Diencephalon (tissue), 2 donors: ENCODE data around the gene ABCA10.

GRCh38 chr17:68205606-68206295, 42.1 kb upstream of the AMZ2 start:
- RAMPAGE, long total RNA, result no peak

GRCh38 chr17:68206296-68206601, 41.6 kb upstream of the AMZ2 start:
- RAMPAGE, long total RNA, result no peak

DNA sequence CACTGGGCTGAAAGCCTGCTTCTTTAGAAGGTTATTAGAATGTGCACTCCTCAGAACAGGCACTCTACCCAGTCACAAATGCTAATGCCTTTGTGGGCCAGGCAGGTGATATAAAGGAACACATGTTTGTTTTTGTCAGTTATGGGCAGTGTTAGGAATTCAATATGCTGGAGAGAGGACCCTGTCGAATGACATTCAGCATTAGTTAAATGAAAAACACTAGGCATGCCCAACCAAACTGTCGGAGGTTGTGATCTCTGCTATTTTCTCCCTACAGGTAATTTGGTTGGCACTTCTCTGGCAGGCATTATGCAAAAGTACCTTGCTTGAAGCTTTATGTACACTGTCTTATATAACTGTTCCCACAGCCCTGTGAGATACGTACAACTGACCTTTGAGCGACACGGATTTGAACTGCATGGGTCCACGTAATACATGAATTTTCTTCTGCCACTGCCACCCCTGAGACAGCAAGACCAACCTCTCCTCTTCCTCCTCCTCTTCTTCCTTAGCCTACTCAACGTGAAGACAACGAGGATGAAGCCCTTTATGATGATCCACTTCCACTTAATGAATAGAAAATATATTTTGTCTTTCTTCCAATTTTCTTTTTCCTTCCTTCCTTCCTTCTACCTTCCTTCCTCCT, 77.6 kb downstream of the WIPI1 start:
- RAMPAGE, long total RNA, result no peak

DNA sequence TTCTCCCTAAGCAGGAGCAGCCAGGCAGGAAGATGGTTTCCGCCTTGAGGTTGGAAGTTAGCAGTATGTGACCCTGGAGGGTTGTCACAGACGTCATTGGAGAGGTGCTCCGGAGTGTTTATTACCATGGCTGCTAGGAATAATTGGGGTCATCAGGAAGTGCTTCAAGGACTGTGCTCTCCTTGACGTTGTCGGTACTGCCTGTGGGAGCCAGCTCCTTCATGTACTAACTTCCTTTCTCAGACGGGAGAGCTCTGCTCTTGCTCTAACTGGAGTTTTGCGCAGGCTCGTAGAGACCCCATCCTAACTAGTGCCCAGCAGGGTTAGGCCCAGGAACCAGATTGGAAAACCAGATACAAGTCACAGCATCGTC, 60.4 kb downstream of the WIPI1 start:
- RAMPAGE, long total RNA, result no peak

- RAMPAGE, long total RNA, result no peak
These were observed 23.3 kb downstream of the WIPI1 start for GRCh38 chr17:68433981-68434389.

GRCh38 chr17:68444315-68444888, 12.9 kb downstream of the WIPI1 start:
- RAMPAGE, long total RNA, result no peak

DNA sequence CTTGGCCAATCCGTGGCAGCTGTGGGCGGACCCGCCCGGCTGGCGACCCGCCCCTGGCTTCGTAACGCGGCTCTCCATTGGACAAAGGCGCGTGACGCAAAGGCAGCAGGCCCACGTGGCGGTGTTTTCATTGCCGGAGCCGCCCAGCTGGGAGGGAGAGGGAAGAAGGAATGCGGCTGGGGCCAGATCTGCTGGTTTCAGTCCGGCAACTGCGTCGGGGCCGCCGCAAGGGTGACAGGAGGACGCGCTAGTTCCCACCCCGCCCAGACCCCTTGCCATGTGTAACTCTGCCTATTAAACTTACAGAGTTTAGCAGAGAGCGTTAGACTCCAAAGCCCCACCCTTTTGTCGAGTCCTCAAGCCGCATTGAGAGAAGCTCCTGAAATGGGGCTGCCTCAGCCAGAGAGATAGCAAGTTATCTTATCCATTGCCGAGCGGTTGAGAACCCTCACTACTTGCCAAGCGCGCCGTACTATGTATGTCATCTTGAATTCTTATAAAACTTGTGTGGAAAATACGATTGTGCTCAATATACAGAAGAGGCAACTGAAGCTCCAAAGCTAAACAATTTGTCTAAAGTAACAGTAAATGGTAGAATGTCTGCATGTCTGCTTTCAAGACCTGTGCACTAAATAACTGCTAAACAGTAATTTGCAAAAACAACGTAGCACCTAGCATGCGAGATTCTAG, 584 bp upstream of the WIPI1 start:
- RAMPAGE, long total RNA, result no peak

DNA sequence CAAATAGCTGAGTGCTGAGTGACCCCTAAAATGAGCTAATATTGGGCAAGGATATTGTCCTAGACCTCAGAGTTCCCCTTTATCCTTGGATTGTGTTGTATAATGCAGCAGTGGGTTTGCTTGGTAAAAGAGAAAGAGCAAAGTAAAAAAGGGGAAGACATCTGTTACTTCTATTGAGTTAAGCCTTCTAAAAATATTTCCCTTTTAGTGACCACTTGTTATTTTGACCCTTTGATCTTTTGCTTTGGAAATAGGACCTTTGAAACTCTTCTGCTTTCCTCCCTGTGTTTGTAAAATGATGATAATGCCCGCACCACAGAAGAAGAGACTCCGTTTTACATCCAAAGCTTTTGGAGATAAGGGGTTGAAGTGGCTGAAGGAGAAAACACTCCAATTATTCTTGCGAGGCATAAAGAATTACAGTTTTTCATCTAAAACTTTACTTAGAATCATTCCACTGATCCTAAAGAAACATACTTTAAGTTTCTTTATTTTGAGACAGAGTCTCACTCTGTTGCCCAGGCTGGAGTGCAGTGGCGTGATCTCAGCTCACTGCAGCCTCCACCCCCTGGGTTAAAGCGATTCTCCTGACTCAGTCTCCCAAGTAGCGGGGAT, 26.9 kb upstream of the PRKAR1A start:
- RAMPAGE, long total RNA, result no peak

DNA sequence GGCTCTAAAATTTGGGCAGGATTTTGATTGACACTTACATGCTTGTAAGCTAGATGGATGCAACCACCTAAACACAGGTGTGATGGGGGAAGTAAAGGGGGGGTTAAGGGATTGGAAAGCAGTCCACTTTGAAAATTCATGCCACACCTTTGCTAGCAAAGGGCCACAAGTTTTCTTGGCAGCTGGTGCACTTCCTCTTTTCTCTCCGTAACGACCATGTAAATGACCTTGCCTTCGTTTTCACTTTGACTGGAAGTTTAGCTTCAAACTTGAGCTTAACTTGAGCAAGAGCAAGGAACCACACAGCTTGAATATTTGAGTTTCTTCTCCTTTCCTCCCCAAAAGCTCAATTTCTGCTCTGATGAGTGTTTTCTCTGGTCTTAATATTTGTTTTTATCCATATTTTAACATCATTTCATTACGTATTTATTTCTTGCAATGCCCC, 14.2 kb upstream of the PRKAR1A start:
- RAMPAGE, long total RNA, result no peak

DNA sequence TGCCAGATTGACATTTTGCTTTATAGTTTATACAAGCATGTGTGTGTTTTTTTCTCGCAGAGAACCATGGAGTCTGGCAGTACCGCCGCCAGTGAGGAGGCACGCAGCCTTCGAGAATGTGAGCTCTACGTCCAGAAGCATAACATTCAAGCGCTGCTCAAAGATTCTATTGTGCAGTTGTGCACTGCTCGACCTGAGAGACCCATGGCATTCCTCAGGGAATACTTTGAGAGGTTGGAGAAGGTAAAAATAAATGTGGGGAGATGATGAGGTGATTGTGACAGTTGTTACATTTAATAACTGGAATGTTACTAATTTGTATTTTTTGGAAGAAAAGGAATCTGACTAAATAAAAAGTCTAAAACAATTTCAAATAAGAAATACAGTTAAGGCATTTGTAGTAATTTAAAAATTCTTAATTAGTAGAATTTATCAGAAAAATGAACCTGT, 3.1 kb downstream of the PRKAR1A start:
- RAMPAGE, long total RNA, result no peak

- RAMPAGE, long total RNA, result no peak
These were observed 7.7 kb downstream of the PRKAR1A start for GRCh38 chr17:68519833-68520339.

GRCh38 chr17:68539259-68540007, 27.2 kb downstream of the PRKAR1A start:
- RAMPAGE, long total RNA, result no peak

DNA sequence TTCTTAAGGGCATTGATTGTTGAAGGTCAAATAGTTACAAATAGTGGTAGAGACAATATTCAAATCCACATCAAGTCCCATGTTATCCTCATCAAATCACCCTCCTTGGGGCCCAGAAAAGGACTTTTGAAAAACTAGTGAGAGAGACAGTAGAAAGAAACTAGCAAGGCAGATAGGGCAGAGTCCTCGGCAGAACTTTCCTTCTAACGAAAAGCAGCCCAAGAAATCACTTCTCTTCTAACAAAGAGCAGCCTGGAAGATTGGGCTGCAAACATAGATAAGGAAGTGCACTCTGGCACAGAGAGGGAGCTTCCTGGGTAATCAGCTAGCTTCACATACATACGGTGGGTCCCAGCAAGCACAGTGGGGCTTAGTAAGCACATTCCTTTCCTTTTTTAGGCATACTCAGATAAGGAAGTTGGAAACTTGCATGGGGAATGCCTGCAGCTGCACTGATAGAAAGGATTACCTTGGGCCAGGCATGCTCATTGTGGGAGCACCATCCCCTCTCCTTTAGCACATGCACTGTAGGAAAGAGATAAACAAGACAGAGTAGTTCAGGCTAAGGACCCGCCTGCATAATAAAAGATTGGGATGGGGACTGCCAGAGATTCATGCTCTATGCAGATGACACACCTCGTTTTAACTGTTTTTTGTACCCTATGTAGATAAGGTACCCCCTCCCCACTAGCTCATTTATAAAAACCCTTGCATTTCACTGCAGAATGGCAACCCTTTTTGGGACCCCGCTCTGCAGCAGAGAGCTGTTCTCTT, 132.6 kb upstream of the FAM20A start:
- RAMPAGE, long total RNA, result no peak

DNA sequence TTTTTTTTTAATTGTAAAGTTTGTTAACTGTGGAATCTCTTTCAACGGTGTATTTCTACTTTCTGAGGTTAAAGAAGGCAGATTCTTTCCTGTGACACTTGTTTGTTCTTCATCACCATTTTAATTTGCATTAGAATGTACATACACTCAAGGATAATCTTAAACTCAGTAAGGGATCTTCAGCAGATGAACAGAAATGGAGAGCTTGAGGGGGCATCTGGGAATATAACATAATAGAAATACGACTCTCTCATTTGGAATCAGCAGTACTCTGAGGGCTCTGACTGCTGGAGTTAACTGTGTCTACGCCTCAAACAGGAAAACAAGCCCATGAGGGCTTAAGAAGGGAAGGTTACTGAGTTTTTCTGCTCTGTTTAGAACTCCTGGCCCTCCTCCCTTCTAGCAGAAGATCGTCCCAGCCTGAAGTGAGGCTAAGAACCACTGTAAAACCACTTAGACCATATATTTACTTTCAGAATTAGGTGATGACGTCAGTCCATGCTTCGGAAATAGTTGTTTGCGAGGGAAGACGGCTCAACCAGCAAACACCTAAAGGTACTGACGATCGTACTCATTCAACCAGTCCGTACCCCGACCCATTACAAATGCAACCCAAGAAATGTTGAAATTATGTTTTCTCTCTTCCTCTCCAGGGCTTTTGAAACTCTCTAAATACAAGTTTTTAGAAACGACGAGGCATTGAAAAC, 148.6 kb upstream of the FAM20A start:
- RAMPAGE, long total RNA, result no peak

DNA sequence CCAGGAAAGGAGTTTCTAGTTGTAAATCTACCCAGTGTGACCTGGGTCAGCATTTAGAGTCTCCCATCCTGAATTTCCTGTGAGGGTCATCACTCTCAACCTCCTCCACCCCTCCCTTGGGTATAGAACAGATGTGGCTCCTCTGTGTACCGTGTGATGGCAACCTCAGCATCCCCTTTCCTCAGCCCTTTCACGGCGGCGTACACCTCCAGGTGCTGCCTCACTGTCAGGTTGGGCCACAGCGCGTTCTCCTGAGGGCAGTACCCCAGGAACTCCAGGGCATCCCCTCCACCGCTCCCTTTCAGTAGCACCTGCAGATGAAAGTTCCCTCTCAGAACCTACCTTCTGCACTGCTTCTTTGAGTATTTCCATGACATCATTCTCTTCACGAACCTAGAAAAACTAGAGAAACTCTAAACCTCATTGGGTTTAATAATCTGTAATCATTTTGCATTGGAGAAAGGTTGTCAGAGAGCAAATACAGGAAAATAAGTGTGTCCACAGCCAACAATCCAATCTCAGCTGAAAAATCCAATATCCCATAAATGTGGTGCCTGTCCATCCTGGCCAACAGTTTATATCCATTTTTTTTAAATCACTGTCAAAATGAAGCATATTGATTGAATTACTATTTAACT, 77.7 kb downstream of the ABCA8 start:
- RAMPAGE, long total RNA, result no peak

DNA sequence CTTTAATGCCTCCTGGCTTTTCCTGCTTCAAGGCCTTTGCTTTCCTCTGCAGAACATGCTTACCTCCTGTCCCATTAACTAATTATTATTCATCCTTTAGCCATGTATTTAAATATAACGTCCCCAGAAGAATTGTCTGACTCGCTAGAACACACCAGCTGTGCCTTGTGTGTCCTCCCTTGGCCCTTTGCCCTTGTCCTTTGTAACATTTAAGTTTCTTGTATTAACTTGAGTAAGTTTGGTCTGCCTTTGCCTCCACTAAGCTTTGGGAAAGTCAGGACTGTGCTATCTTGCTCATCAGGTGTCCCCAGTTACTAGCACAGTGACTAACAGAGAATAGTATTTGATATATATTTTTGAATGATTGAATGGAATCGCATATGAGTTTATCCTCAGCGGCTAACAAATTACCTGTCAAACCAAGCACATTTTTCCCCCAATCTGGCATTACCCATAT, 29.7 kb upstream of the ABCA9 start:
- RAMPAGE, long total RNA, result no peak

DNA sequence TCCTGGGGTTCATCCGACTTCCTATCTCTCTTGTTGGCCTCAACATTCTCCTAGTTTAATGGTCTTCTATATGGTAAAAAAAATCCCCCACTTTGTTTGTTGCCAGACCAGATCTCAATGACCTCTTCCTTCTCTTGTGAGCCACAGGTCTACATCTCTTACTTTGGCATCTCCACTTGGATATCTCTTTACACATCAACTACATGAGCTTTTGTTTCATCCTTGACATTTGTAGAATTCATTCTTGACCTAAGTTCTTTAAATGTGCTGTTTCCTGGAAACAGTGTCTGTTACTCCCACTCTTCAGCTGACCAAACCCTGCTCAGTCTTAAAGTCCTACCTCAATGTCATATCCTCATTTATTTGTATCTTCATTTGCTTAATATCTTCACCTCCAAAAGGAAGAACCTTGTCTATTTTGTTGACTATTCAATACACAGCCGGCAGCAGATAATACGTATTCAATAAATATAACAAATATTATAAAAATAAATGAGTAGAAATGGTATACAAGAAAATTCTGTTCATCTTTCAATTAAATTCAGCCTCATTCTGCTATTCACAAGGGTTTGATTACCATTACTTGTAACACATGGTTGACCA, 9.4 kb upstream of the ABCA6 start:
- RAMPAGE, long total RNA, result no peak

GRCh38 chr17:69228437-69229164, at the start of gene ABCA10:
Gene ABCA10 (minus strand): TSS chr17:69228824.
- RAMPAGE, long total RNA, result no peak

- RAMPAGE, long total RNA, result no peak
These were observed 19.8 kb upstream of the ABCA10 start for GRCh38 chr17:69248287-69249039.

DNA sequence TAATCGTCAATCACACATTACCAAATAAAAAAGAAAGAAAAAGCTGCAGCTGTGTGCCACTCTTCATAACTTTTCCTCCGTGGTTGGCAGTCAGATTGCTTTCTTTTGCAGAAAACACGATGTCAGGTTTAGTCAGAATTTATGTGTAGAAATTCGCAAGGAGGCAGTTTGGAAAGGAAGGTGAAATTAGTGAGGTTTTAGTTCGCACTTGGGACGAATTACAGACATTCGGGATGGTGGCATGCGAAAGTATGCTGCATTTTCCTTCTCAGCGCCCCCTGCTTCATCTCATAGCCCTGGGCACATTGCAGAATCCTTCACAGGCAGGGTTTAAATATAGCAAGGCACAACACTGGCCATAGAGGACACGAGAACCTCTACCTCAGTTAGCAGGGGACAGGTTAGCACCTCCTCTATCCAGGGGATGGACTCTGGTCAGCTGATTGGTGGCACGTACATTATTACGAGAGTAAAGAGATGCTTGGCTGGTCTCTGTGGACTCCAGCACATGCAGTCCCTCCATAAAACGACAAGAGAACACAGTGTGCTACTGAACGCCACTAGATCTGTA, 47.4 kb downstream of the MAP2K6 start:
- RAMPAGE, long total RNA, result no peak